ENCODE data around the genes SGSM2, METTL16 and PAFAH1B1.

- RRBS: no CpG with 5 or more reads among the region's 5 CpGs
Observed at GRCh38 chr17:1763664-1764048, 1.8 kb downstream of the SERPINF1 start.

DNA sequence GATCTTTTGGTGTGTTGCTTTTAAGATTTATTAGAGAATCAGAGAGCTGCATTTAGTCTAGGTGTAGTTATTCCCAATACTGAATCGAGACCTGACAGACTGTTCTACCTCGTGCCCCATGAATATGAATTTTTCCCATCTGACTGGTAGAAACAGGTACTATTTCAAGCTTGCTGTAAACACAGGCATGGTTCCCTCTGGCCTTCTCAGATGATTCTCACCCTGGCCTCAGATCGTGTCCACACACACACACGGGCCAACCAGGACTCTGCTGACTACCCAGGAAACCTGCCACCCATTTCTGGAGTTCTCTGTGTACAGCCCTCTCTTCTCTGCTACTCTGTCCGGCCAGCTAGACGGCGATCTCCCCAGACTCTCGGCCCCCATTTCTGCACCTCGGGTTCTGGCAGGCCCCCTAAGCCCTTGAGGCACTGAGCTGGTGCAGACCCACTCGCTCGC is 31.1 kb downstream of the RPA1 start:
- RRBS: no CpG with 5 or more reads among the region's 11 CpGs

DNA sequence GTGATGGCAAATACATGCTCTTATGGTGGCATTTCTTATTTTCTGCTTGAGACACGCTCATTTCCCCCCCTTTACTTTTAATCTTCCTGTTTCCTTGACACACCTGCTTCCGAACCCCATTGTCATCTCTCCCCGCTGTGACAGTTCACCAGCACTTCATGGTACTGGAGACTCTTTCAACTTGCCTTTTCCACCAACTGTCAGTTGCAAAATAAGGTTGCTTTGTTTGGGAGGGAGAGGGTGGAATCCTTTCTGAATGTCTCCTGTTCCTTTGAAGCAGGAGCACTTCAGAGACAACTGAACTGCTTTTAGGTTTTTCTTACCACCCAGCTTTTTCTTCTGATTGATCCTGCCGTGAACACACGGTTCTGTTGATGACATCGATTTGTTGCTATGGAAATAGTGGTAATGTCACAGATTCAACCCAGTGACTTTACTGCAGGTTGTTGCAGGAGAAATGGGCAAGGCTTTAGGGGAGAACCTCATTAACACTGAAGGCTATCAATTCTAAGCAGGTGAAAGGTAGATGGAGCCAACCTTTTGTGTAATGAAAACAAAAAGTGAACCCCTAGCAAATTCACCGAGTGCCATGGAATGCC is 42.0 kb downstream of the RPA1 start:
- RRBS: no CpG with 5 or more reads among the region's 7 CpGs

GRCh38 chr17:1967099-1967728 is 57.9 kb downstream of the RTN4RL1 start:
- RRBS: no CpG with 5 or more reads among the region's 14 CpGs

DNA sequence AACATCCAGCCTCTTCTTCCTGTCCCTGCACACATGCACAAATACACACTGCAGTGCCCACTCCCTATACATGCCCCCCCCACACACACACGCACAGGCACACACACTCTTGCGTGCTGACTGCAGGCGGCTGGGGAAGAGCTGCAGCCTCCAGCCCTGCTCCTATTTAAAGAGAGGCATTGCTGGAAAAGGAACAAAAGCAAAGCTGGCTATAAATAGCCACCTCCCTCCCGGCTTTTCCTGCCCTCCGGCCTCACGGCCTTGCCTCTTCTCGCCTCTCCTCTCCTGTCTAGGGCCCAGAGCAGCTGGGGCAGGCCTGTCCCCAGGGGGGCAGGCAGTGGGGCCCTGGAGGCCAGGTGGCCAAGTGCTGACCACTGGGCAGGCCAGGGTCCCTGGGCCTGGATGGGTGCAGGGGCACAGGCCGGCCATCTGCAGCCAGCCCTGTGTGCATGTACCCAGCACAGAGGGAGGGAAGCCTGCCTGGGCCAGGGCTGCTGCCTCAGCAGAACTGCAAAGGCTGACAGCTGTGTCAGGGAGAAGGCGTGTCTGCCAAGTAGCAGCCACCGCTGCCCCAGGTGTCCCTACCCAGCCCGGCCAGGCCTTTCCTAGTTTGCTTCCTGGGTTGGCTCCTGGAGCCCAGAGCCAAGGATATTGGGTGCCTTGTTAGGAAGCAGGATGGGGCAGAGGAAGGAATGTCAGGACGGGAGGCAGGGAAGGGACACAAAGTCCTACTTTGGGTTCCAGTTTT is 25.4 kb downstream of the RTN4RL1 start:
- RRBS: no CpG with 5 or more reads among the region's 12 CpGs

- RRBS: no CpG with 5 or more reads among the region's 13 CpGs
Observed at GRCh38 chr17:2011133-2011664, 13.9 kb downstream of the RTN4RL1 start.

DNA sequence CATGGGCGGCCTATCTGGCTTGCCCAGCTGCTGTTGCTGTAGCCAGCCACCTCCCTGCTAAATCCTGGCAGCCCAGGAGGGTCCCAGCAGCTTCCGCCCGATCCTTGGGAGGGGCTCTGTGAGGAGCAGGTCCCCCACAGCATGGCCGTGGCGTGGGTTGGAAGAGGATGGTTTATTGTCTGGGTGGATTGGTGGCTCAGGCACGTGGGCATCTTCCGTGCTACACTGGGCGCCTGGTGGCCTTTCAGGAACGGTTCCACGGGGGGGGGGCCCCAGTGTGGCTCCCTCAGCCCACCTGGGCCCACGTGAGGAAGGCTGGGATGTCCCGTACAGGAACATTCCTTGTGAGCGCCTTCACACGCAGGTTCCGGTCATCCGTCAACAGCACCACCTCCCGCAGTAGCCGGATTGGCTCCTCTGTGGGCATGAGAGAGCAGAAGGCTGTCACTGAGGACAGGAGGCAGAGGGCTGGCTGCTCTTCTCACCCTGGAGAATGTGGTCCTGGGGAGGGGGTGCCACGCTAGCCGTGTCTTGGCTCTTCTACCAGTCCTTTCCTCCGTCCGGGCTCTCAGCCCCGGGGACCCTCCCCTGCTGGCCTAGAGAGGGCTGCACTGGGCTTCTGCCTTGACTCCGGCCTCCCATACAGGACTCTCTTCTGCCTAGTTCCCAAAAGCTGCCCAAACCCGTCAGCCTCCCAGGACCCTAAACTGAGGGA is 6.5 kb downstream of the HIC1 start:
- RRBS: 52% methylated on average over 2 of the region's 25 CpGs

DNA sequence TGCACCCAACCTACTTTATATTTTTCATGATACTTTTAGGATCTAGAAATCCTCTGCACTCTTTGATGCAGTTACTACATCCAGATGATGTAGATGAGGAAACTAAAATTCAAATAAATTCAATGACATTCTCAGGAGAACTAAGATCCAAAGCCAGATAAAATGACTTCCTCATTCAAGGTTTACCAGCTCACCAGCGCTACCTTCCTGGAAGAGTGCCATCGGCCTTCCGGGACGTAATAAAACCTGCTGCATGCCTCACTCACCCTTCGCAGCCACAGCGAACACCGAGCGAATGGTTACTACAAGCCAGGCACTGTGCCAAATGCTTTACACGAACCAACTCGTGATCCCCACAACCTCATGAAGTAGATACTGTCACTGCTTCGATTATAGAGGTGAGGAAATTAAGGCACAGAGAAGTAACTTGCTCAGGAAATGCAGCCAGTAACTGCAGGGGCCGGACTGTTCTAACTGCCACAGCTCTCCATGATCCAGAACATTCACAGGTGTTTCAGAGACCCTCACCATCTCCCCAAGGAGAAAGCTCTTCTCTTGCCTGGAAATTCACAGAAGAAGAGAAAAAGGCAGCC is 46.6 kb downstream of the HIC1 start:
- RRBS: no CpG with 5 or more reads among the region's 12 CpGs

- RRBS: no CpG with 5 or more reads among the region's 7 CpGs
Observed at GRCh38 chr17:2137246-2137730, 82.4 kb downstream of the HIC1 start.

GRCh38 chr17:2173943-2174586 is 119.2 kb downstream of the HIC1 start:
- RRBS: no CpG with 5 or more reads among the region's 5 CpGs

GRCh38 chr17:2174587-2175567 is 120.0 kb downstream of the HIC1 start:
- RRBS: 2% methylated on average over 4 of the region's 26 CpGs

- RRBS: no CpG with 5 or more reads among the region's 18 CpGs
Observed at GRCh38 chr17:2215499-2216232, 87.9 kb downstream of the SMG6 start.

GRCh38 chr17:2333387-2333904 is 2.8 kb downstream of the TSR1 start:
- RRBS: no CpG with 5 or more reads among the region's 3 CpGs

GRCh38 chr17:2336809-2337847 is at the start of gene SGSM2:
SGSM2 (plus strand) TSS chr17:2337501.
- RRBS: 2% methylated on average over 59 of the region's 124 CpGs

DNA sequence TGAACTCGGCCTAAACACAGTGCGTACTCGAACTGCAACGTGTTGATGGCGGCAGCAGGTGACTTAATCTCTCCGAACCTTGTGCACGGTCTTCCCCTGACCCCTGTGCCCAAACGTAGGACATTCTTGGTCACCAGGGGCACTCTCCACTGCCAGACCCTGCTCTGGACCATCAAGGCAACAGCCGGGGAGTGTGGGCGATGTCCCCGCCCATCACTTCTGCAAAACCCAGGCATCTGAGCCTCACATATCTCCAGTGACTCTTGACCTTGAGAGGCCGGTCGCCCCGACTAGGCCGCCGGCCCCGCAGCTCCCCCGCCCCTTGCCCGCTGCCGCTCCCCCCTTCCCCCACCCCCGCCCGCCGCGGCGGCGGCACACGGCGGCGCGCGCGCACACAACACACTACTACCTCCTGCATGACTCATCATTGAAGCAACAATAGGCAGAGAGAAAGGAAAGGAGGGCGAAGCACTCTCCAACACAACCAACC is 2.1 kb downstream of the MNT start:
- RRBS: 32% methylated on average over 4 of the region's 33 CpGs

GRCh38 chr17:2404350-2404752 is 3.5 kb upstream of the MNT start:
- RRBS: no CpG with 5 or more reads among the region's 1 CpG

GRCh38 chr17:2510895-2512084 is at the start of gene METTL16:
METTL16 (minus strand) TSS chr17:2511888.
- RRBS: no CpG with 5 or more reads among the region's 47 CpGs

DNA sequence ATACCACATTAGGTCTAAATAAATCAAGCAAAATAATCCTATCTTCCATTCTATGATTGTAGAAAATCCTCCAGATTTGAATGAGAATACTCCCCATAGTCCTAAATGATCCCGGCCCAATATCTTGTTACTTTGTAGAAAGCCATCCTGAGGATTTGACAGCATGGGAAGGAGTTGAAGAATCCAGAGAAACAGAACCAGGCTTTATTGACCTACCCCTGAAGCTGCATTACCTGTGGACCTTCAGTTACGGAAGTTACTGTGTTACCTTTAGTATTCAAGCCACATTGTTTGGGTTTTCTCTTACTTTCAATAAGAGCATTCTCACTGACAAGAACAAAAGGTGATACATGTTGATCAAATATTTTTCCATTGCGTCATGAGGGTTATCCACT is 28.8 kb upstream of the PAFAH1B1 start:
- RRBS: no CpG with 5 or more reads among the region's 3 CpGs

DNA sequence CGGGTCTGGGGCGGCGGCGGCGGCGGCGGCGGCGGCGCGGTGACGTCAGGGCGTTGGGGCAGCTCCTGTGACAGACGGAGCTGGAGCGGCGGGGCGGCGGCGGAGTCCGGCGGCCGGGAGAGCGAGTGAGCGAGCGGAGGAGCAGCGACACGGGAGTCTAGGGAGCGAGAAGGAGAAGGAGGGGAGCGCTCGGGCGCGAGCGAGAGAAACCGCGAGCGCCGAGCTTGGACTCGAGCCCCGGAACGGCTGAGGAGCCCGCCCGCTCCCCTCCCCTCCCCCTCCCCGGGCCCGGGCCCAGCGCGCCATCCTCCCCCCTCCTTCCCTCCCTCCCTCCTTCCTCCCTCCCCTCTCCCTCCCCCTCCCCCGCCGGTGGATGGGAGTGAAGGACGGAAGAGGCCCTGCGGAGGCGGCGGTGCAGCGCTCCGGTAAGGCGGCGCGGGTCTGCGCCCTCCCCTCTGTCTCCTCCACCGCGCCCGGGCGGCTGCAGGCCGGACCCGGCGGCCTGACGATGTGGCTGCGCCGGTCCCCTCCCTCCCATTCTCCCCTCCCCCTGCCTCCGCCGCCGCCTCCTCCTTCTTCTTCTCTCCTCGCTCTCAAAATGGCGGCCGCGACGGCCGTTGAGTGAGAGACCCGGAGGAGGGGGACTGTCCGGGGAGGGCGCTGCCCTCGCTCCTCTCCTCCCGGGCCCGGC is at the start of gene PAFAH1B1:
PAFAH1B1 (plus strand) TSS at position 73 of the 691 bp plus-strand sequence.
- RRBS: 5% methylated on average over 20 of the region's 83 CpGs

DNA sequence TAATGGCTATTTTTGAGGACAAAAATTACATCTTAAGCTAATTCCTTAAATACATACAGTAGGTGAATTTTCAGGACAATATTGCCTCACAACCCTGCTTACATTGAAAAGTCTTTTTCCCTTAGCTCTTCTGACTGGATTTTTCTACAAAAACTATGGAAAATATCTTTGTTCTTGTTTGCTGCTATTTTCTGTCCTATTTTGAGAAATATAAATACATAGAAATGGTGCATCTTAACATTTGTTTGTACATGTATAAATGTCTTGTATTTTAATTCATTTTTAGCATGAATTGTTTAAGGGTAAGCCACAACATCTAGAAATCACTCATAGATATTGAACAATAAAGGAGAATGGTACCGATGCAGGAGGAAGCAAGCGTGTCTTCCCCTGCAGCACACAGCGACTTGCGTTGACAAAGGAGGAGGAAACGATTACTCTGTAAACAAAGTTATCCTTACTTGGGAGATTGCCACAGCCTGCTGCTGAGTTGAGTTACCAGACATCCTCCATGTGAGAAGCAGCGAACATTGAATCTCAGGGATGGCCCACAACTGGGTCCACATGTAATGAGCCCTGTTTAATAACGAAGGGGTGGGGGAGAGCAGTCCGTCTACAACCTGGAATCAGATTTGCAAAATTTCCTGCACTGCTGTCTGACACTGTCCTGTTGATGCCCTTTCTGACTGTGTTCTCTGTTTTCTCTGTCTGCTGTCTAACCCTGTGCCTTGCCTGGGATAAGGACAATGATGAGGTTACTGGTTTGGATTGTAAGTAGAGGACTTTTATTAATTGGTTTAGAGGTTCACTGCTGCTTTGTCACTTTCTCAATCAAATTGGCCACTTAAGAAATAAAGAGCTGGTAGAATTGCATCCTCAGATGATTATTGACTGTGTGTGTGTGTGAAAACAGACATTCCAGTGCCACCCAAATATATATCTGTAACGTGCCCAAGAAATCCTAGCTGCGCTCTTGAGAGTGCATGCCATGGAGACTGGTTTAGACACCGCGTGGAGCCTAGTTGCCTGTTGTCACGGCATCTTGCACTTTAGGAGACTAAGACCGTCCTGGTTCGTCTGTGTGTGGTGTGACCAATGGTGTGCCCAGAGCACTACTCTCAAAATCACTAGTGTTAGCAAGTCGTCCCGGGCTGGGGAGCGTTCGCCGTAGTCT is 27.5 kb downstream of the CLUH start:
- RRBS: no CpG with 5 or more reads among the region's 20 CpGs